Temporal lobe (tissue), 2 donors: ENCODE results near the genes PCDH10 and PCDH18.

- RAMPAGE, long total RNA = no peak
Observed at GRCh38 chr4:128241456-128242075, 46.0 kb downstream of the PGRMC2 start.

- RAMPAGE, long total RNA = no peak
Observed at GRCh38 chr4:128270321-128271468, 16.9 kb downstream of the PGRMC2 start.

DNA sequence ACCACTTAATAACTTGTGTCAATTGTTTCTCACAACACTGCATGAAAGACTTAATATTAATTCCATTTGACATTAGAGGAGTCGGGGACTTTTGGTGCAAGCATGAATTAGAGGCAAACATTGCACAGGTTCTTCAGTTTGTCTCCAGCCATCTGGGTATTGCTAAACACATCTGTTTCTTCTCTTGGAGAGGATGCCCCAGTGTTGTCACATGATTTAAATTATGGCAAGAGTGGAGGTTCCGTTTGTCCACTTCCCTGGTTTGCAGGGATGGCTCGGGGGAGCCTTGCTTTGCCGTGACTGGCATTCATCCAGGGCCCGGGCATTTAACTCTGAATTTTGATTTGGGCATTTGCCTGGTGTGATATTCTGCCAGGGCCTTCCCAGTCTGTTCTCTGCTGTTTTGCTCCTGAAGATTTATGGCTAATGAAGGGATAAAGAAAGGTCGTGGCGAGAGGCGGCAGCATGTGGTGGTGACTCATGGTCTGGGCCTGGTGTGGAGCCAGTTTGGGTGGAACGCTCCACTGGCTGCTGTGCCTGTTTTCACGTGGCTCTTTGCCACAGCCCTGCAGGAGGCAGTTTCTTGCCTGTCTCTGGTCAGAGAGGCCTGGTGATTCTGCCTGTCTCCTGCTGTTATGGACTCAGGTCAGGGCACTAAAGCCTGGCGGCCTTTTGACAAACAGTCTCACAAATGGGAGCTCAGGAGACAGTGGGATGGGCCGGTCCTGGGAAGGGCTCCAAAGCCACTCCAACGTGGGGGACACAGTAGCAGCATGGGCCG lies 99.3 kb upstream of the PGRMC2 start:
- RAMPAGE, long total RNA = no peak

GRCh38 chr4:128394485-128394834 lies 106.8 kb upstream of the PGRMC2 start:
- RAMPAGE, long total RNA = no peak

GRCh38 chr4:128461359-128461908 lies 173.8 kb upstream of the PGRMC2 start:
- RAMPAGE, long total RNA = no peak

DNA sequence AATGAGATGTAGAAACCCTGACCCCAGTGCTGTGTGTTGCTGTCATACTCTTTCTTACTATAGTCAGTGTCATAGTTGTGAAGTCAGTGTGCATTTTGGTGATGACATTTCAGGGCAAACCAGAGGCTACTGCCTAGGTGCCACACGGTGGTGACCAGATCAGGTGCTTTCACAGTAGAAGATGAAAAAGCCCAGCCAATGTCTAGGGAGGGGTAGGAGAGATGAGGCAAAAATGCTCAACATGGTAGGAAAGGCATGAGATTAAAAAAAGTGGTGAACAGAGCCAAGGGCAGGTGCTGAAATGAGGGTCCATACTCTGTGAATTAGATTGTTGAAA lies 185.2 kb upstream of the PGRMC2 start:
- RAMPAGE, long total RNA = no peak

DNA sequence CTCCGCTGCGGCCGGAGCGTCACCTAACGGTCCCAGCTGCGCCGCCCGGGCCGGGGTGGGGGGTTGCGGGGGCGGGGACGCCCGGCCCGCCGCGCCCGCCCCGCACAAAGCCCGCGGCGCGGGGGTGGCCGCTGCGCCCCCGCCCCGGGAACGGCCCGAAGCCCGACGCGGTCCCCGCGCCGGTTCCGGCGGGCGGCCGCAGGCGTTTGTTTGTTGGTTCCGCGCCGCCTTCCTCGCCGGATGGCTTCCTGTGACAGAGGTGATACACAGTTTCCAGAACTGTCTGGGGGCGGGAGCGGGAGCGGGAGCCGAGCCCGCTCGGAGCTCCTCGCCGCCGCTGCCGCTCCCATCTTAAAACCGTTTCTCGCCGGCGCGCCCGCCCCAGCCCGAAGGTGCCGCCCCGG lies 2.1 kb downstream of the JADE1 start:
- RAMPAGE, long total RNA = no peak

DNA sequence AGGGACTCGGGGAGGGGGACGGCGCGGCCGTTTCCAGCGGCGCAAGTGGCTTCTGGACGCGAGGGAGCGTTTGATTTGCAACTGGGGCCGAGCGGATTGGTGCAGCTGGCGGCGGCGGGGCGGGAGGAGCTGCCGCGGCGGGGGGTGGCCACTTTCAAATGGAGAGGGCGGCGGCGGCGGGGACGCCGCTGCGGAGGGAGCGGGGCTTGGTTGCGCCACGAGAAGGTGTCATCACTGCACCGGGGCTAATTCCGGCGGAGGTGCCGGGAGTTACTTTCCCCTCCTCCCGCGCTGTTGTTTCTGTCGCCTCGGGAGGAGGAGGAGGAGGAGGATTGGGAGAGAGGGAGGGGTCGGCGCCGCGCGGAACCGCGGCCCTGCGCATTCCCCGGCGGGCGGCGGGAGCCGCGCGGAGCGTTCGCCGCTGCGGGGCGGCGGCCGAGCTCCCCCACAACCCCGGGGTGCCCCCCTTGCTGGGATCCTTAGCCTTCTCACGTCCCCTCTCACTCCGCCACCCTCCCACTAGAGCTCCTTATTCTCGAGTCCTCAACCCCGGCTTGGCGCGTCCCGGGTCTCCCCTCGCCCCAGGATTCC lies 2.6 kb downstream of the JADE1 start:
- RAMPAGE, long total RNA = no peak

- RAMPAGE, long total RNA = no peak
Observed at GRCh38 chr4:128812578-128812906, 3.0 kb downstream of the JADE1 start.

DNA sequence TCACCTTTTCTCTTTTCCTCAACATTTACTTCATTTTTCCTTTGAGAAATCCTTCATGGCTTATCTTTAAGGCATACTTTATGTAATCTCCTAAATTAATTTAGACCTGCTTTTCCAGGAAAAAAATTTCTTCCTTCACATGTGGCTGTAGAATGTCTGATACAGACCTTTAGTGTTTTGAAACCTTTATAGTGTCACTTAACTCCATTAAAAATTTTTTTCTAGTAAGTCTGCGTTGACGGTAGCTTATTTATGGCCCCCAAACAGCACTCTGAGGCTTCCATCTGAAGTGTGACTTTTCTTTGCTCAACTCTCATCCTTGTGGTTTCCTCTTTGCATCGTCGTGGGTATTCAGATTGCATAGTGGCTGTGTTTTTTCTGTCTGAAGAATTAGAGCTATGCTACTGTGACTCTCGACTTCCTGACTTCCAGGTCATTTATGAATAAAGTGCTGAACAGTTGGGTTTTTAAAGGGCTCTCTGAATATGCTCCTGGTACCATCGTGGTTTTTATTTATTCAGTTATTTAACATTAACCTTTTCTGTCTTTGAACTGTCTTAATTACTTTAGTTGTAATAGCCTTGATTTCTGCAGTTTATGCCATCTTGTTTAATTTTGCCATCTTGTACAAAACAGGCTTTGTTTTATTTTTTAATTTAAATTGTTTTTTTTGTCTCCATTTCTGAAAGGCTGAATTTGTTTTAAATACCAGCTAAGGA lies 44.9 kb downstream of the JADE1 start:
- RAMPAGE, long total RNA = no peak

- RAMPAGE, long total RNA = no peak
Observed at GRCh38 chr4:128948316-128948790, 138.9 kb downstream of the JADE1 start.

- RAMPAGE, long total RNA = no peak
Observed at GRCh38 chr4:129362016-129362480, 266.1 kb downstream of the C4orf33 start.

DNA sequence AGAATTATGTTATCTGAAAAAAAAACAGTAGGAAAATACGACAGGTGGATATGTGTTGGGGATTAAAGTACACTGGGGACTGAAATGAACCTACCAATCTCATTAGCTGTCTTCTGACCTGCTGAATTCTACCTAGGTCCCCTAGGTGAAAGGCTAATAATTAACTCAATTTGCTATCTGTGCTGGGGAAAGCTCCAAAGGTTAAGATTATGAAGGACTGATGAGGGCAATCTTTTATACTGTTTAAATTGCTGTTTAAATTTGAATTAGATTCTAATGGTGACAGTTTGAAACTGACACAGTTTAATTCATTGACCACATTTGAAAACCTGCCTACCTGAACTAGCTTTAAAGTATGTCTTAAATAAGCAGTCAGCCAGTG lies 977.2 kb downstream of the C4orf33 start:
- RAMPAGE, long total RNA = no peak

DNA sequence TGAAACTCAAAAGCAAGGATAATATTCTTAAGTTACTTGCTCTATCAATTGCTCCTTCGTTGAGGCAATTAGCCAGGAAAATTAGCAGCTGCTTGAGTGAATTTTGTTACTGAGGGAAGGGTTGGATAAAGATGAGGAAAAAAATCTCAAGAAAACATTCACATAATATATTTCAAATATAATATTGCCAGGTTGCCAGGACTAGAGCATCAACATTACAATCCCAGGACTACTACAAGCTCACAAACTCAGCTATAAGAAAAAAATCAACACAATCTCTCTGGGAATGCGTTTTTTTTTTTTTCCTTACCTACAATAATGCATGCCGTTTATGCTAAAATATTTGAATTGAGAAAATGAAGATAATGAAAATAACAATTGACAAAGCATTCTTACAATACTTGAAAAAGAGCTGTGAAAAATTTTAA lies 1129.1 kb downstream of the C4orf33 start:
- RAMPAGE, long total RNA = no peak

- RAMPAGE, long total RNA = no peak
Observed at GRCh38 chr4:133146333-133146912, 2.7 kb upstream of the PCDH10 start.

DNA sequence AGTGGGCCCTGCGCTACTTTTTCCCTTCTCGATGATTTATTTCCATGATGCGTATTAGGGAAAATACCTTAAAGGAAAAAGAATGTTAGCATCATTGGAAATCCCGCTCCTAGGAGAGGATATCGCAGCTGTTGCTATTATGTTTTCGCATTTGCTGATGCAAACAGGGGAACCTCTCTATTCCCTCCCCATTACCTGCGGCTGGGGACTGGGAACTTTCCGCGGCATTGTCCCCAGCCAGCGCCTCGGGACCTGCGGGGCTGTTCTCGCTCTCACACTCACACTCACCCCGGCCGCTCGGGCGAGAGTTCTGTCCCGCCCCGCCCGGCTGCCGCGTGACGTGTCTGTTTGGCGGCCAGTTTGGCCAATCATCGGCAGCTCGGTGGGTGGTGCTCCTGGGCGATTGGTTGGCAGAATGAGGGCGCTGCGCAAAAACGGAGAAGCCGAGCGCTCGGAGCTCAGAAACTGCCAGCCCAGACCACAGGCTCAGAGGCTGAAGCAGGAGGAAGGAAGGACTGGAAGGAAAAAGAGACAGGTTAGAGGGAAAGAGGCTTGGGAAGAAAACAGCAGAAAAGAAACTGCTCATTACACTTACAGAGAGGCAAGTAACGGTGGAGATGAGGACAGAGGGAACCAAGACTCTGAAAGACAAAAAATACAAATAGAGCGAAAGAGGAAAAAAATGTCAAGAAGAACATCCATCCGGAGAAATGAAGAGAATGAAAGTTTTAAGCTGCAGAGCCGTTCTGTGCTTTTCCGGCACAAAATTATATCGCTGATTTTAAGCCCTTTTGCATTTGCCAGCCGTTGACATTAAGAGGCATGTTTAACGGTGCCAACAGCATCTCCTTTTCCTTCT lies at the start of gene PCDH10:
Gene PCDH10, plus strand, starts transcription at position 461 of the 859 bp plus-strand sequence.
- RAMPAGE, long total RNA = no peak

DNA sequence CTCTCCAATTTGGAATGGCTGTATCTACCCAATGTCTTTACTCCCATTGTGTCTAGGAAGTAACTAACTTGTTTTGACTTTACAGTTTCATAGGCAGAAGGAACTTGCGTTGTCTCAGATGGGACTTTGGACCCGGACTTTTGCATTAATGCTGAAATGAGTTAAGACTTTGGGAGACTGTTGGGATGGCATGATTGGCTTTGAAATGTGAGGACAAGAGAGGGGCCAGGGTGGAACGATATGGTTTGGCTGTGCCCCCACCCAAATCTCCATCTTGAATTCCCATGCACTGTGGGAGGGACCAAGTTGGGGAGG lies 429.7 kb downstream of the PCDH10 start:
- RAMPAGE, long total RNA = no peak

DNA sequence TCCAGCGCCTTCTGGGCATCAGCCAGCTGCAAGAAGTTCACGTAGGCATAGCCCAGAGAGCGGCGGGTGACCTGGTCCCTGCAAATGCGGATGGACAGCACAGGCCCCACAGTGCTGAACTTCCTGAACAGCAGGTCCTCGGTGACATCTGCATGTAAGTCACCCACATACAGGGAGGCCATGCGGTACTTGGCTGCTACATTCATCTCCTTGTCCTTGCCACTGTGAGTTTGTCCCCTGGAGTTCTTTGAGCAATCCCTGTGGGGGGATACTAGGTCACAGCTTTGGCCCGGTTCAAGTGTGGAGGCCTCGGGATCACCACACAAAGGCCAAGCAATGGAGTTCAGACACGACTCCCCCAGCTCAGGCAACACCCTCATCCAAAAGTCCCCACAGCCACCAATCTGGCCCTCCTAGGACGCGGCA lies 762 bp downstream of the PABPC4L start:
- RAMPAGE, long total RNA = no peak

- RAMPAGE, long total RNA = no peak
Observed at GRCh38 chr4:137496209-137496456, 36.2 kb downstream of the PCDH18 start.

- RAMPAGE, long total RNA = no peak
Observed at GRCh38 chr4:137532117-137532868, at the start of gene PCDH18. Gene PCDH18, minus strand, starts transcription at chr4:137532494.